Gallbladder (tissue), 1 donor: Measurements from ENCODE around the gene NEK1.

DNA sequence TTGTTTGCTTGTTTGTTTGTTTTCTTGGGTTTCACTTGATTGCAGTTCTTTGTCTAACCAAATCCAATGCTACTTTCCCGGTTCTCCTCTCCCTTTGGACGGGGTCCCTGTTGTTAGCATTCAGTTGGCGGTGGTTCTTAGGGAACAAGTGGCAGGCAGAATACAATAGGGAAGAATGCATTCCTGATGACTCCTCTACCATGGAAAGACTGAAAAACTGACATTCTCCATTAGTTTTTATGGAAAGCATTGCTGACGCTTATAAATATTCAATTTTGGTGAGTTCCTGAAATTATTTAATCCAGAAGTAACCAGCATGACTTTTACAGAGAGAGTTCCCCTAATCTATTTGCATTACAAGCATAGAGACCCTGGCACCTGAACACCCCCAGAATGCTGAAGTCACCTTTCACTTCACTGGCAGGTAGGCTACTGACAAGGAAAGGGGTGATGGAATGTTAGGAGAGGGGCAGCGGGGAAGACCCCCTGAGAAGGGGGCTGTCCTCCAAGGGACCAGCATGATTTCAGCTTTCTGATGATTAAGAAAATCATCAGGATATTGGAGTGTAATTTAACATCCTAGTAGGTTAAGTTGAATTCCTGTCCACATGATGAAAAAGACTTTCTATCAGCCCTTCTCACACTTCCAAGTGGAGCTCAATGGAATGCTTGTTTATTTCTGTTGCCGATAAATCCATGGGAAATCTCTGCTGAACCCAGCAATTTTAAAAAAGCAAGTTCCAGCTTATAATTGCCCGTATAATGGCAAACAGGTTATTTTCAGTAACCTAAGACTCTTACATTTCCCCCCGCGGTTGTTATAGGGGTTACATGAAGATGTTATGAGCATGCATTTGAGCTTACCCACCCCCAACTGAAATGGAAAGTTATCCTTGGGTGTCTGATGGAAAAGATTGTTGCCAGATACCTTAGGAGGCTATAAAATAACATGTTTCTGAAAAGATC, 135.9 kb downstream of the PALLD start:
- PRO-cap: no peak

DNA sequence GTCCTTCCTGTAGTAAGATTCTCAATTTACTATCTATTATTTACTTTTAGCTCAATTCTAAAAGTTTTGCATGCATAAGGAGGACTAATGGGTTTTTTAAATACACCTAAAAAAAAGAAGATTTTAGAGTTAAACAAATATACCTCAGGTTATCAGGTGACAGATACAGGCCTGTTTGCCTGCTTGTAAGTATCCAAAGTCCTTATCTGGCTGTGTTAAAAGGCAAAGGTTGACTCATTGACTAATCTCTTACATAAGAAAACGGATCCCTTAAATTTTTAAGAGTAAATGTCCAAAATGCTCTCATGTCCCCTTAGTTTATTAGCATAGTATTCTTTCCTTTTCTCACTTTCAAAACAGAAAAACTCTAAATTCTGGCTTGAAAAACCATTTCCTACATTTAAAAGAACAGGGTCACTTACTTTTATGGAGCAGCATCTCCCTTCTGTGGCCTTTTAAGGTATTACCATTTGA, 4.6 kb downstream of the CBR4 start:
- PRO-cap: no peak

DNA sequence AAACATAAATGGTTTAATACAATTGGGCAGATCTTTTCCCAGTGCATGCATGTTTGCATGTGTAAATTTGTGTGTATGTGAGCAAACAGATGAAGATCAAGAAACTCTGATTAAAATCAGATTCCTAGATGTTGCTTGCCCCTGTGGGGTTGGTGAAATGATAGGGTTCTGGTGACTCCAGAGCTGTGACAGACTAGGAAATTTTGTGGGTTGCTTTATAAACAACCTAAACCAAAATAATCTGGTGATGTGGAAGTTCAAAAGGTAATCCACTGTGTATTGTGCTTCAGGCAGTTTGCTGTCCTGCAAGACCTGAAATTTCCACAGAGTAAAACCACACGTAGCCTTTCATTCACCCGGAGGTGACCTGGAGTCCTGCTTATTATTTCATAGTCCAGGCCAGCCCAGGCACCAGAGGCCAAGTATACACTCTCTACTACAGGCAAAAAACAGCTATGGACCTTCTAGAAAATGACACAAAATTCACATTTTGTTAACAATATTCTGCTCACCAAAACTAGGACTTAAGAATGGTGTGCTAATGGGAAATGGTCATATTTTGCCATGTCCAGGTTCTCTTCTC, 114.6 kb upstream of the CBR4 start:
- PRO-cap: no peak

- PRO-cap: no peak
Observed at GRCh38 chr4:169254553-169255051, 16.2 kb downstream of the SH3RF1 start.

- PRO-cap: unidirectional peak, plus-strand start at chr4:169257185
Observed at GRCh38 chr4:169256902-169257295, 13.9 kb downstream of the SH3RF1 start.

GRCh38 chr4:169348535-169348844, 77.7 kb upstream of the SH3RF1 start:
- PRO-cap: no peak

DNA sequence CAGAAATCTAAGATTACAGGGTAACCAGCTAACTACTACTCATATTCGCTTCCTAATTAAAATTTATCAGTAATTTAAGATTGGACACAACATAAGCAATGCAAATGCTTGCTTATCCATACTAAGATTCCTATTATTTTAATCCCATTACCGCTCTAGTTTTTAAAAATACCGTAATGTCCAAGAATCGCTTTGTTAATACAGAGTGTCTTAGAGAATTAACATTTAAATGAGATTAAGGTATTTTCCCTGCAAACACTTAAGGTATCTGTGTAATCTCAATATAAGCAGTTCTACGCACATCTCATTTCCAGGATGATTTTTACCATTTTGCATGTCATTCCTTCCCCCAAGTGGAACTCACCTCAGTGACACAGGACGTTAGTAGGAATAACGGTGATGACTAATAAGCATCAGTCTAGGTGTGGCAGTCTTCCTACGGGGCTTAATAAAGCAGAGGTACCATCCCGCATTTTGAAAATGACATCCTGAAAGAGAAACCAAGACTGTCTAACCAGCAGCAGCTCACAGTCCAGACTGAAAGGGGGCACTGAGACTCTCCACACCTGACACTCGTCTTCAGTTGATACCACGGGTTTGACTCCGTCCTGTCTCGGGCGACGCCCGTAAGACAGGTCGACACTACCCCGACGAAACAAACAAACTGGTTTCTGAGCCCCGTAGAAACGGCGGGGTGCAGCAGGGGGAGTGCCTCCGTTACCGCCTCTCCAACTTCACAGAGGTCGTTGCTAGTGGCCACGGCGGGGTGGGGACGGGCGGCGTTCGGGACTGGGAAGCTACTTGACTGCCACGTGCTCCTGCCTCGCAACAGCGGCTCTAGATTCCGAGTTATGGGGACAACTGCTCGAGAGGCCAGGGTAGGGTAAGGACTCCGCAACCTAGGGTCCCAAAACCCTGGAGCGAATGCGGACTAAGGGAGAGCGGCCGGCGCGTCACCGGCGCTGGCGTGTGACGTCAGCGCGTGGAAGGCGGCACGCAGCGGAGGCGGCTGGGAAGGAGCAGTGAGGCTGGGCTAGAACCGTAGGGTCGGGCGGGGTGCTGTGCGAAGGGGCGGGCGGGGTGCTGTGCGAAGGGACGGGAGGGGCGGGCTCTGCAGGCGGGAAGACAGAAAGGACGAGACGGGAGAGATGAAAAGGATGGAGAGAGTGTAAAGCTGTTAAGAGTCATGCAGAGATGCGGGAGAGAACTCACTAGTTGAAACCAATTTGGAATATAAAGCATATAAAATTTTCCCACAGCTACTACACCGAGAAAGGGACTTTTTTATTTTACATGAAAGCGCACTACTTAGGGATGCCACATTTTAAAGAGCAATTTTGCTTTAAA, at the start of gene NEK1:
Gene NEK1 (minus strand): TSS at position 928 of the 1,347 bp plus-strand sequence.
- PRO-cap: bidirectional peak, plus-strand start at position 530 of the sequence, minus-strand start at position 539 of the sequence; bidirectional peak, plus-strand start at position 999 of the sequence, minus-strand start at position 926 of the sequence

DNA sequence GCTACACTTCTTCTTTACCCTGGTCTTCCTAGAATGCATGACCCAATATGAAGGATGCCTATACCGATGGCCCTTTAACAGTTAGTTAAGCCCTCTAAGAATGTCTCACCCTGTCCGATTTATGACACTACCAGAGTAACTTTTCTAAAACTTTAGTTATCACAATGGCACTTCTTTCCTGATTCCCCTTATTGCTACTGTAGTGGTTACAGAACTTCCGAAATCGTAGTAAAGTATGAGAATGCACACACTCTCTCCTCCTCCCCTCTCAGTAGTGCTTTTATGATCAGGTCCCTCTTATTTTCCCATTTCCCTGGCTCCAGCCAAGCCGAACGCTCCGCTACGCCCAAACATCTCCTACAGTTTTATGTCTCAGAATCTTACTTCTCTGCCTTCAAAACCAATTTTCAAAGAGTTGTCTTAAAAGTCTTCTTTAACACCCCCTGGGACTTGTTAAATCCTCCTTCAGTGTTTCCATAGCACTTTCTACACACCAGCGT, 795 bp downstream of the HPF1 start:
- PRO-cap: no peak

DNA sequence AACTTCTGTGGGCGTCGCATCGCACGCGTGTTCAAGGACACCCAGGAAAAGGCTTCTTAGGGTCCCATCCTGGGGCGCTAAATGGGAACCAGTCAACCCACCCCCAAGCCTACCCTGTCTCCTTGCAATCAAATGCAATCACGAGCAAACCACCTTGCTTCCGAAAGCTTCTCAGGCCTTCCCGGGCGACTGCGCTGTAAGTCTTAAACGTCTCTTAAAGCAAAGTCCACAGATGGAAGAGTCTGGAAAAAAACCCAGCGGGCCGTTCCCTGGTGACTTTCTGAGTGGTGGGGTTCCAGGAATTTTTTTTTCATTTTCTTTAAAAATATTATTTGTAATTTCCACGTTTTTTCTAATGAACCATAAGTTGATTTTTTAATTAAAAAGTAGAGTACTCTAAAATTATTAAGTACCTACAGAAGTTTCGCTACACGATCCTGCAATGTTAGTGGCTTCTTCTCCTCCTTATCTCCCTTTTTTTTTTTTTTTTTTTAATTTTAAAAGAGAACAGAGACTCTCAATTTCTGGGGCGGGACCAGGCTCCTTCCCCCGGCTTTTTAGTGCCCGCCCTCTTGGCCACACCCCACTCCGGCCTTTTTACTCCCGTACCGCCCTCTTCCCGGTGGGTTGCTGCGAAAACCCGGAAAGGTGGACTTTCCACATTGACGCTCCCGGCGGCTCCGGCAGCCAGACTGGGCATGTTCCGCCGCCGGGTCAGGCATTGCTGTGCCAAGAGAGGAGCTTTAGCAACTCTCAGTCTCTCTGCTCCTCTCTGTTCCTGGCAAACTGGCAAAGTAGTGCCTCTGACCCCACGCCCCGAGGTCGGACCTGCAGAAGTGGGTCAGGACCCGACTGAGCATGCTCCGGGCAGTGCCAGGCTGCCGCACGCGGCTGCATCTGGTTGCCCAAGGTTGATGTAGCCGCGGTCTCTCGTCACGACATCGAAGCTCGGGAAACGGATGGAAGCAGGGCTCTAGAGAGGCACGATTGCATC, 849 bp upstream of the MFAP3L start:
- PRO-cap: no peak

- PRO-cap: no peak
Observed at GRCh38 chr4:172028071-172028404, 214.8 kb downstream of the GALNTL6 start.

DNA sequence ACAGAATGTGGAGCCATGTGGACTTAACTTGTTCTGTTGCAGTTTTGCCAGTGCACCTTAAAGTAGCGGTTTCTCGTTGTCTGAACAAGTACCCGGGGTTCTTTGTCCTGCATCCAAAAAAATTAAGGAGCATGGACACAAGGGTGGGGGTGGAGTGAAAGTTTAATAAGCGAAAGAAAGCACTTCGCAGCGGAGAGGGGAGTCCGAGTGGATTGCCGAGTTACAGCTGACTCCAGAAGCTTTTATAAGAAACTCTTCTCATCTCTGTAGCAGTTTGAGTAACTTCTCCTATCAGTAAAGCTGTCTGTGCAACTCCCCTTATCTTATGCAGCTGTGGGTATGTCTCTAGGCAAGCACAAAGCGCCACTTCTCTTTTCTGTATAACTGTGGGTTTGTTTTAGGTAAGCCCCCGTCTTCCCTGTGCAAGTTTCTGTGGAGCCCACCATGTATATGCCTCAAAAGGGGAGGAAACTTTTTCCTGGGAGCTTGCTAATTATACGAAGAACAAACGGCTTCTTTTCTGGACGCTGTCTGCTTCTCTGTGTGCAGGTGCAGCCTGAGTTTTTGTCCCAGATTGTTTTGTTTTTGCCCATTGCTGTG, 52.2 kb downstream of the HMGB2 start:
- PRO-cap: no peak

DNA sequence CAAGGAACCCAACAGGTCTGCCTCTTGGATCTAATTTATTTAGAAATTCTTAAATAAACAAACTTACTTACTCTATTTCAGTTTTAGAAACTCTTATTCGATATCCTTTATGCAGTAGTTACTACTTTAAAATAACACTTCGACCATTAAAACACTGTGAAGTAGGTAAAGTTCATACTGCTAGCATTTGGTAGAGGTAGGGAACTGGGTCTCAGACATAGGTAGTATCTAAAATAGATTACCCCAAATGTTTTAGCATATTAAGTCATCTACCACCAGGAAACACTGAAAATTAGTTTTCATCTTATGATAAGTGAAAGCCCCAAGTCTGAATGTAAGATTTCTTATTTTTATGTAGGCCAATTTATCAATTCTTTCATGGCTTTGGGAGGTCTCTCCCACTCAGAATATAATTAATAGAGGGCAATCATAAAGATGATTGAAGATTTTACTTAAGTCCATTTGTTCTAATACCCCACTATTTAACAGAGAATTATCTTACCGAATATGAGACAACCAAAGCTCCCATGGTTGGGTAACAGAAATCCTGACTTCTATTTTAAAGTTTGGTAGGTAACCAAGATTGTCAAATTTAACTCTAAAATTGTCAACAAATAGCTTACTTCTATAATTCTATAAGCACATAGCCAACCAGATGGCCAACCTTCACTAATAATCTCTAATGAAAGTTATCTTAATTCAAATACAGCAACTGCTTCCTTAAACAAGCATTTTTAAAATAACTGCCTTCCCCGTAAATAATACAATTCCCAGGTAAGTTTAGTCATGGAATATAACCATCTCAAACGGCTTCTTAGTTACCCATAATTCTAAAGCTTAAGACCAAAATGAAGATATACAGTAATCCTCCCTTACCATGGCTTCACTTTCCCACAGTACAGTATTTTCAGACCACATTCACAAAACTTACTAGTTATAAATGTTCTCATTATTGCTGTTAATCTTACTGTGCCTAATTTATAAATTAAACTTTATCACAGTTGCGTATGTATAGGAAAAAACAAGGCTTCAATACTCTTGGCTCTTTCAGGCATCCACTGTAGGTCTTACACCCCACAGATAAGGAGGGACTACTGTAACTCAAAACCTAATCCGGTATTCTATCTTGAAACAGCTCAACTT, 4.0 kb downstream of the HMGB2 start:
- PRO-cap: no peak

GRCh38 chr4:173414914-173415516, 16.1 kb upstream of the SCRG1 start:
- PRO-cap: no peak

GRCh38 chr4:173505824-173506351, 24.1 kb downstream of the HAND2 start:
- PRO-cap: no peak

DNA sequence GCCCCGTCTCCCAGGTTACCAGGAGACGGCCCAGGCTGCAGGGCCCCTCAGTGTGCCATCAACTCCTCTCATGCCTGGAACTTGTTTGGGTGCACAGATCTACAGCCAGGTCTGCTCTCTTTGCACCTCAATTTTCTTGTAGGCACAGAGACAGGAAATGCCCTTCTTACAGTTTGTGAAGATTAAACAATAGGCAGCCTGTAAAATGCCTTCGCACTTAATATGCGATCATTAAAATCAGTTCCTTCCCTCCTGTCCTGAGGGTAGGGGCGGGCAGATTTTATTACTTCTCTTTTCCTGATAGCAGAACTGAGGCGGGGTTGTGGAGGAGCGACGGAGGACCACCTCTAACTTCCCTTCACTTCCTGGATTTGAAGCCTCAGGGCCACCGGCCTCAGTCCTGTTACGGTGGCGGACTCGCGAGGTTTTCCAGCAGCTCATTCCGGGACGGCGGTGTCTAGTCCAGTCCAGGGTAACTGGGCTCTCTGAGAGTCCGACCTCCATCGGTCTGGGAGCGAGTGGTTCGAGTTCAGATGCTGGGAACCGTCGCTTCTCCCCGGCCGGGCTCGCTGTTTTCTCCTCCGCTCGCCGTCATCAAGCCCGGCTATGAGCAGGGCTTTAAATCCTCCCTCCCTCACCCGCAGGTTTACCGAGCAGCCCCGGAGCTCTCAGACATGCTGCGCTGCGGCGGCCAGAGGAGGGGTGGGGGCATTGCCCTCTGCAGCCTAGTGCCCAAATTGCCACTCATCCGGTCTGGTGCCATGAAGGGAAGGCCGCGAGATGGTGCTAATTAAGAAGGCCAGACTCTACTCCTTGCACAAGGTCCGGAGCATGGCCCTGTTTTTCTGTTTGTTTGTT, 23.4 kb downstream of the HAND2 start:
- PRO-cap: no peak

DNA sequence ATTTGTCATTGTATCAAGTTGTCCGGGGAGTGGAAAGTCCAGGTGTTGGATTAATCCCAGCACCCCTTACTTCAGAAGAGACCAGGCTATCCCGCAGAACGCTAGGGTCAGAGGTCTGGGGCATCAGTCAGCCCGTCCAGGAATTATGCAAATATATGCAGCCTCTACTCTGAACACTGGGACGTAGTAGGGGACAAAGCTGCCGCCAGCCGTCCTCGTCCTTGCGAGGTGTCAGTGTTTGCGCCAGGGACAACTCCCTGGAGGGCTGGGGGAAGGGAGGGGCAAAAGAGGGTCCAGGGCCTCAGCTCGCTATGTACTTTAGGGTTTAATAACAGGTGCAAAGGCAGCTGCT, 8.6 kb downstream of the HAND2 start:
- PRO-cap: no peak

- PRO-cap: no peak
Observed at GRCh38 chr4:173547798-173548161, 17.8 kb upstream of the HAND2 start.

DNA sequence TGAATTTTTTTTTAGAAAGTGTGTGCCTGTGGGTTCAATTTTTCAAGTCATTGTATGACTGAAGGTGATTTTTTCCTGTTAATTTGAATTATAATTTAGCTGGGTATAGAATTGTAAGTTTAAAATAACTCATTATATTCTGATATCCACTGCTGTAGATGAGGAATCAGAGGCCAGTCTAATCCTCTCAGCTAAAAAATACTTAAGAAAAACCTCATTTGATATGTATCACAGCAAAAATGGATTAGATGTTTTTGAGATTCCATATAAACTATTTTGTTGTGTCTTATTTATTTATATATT, 213.9 kb upstream of the HAND2 start:
- PRO-cap: no peak

DNA sequence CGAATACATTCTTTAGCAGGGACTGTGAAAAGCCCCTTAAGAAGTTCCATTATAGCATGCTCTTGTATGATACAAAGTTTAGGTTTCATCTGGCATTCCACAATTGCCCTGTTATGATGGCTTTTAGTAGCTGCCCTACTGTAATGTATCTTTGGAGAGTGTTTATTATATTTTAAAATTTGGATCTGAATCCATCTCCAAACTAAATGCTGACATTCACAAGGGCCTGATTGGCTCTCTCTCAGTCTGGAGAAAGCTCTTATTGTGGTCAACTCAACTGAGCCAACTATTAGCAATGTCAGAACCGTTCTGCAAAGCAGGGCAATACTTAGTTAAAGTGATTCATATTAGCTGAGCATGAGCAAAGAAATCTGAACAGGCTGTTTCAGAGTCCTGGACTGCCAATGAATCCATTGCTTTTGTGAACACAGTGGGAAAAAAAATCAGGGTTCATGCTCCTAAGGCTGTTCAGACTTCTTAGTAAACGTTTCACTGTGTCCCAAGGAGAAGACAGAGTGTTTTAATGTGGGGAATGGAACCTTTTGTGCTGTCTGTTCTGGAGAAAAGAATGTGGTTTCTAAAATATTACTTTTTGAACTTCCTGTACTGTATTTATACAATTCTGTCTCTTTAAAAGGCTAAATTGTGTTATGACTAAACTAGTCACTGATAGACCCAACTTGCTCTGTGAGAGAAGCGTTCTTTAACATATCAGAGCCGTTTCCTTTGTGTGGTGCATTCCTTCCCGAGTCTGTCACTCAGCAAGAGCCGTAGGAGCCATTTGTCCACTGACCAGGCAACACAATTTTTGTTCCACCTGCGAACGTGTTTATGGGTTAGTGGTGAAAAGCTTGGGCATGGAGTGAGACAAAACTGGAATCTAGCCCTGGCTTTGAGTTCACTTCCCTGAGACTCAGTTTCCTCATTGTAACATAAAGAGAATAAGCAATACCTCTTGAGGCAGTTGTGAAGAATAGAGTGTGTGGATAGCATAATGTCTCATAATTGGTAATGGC, 366.1 kb downstream of the FBXO8 start:
- PRO-cap: no peak

DNA sequence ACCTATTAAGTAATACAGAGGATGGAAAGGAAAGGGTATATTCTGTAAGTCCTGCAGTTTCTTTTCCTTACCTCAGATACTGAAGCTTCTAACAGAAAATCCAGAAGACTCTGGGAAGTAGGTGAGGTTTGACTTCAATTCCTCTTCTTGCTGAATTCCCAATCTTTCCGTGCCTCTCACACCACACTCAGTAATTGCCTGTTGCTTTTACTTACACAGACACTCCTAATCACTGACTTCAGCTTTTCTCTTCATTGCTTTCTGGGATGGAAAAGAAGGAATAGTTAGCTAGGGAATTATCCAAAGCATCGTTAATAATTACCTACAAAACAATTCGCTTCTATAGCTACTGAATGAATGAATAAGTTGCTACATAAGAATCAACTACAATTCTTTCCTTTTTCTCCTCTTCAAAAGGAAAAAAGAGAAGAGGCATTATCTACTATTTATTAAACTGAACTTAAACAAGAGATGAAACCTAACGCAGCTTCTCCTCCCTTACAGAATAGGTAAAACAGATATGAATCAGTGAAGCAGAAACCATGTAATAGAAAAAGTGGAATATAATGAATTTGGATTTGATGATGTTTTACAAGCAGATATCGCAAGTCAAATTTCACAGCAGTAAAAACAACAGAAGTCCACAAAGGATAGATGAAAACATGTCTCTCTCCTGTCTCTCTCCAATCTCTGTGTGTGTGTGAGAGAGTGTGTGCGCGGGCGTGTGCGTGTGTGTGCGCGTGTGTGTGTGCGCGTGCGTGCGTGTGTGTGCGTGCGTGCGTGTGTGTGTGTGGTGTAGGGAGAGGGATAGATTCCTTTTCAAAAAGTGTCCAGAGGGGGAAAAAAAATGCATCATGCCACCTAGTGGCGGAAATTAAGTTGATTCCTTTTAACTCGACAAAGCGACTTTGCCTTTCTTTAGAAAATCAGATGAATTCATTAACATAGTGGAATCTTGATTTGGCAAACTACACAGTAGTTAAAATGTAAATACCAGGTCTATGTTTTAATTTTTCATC, 163.3 kb downstream of the FBXO8 start:
- PRO-cap: unidirectional peak, minus-strand start at position 692 of the sequence